Renal cortical epithelial cell (primary cell): ENCODE measurements around a stretch of chr5.

- RRBS = no CpG with 5 or more reads among the region's 5 CpGs
Measured at GRCh38 chr5:170312533-170313196, 15.1 kb upstream of the LCP2 start.

DNA sequence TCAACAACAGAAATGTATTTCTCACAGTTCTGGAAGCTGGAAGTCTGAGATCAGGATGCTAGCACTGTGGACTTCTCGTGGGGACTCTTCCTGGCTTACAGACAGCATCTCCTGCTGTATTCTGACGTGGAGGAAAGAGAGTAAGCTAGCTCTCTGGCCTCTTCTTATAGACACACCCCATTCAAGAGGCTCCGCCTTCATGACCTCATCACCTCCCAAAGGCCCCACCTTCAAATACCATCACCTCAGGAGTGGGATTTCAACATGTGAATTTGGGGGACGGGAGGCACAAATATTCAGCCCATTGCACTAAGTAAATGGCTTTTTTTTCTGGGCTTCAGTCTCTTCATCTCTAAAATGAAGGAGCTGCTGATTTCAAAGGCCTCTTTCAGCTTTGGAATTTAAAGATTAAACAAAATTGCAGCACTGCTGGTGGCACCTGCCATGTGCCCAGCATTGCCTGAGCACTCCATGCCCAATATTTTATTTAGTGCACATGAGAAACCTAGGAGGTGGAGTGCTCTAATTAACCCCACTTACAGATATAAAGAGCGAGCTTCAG, 27.5 kb downstream of the KCNMB1 start:
- RRBS = no CpG with 5 or more reads among the region's 5 CpGs

- RRBS = no CpG with 5 or more reads among the region's 13 CpGs
Measured at GRCh38 chr5:170552519-170553094, 48.8 kb downstream of the KCNIP1 start.

GRCh38 chr5:171311042-171311471, 2.0 kb downstream of the TLX3 start:
- RRBS = 2% methylated on average over 24 of the region's 38 CpGs

GRCh38 chr5:171667612-171668431, 117.8 kb upstream of the SMIM23 start:
- RRBS = 50% methylated on average over 3 of the region's 43 CpGs

- RRBS = no CpG with 5 or more reads among the region's 9 CpGs
Measured at GRCh38 chr5:172047052-172047559, 40.7 kb upstream of the FBXW11 start.

DNA sequence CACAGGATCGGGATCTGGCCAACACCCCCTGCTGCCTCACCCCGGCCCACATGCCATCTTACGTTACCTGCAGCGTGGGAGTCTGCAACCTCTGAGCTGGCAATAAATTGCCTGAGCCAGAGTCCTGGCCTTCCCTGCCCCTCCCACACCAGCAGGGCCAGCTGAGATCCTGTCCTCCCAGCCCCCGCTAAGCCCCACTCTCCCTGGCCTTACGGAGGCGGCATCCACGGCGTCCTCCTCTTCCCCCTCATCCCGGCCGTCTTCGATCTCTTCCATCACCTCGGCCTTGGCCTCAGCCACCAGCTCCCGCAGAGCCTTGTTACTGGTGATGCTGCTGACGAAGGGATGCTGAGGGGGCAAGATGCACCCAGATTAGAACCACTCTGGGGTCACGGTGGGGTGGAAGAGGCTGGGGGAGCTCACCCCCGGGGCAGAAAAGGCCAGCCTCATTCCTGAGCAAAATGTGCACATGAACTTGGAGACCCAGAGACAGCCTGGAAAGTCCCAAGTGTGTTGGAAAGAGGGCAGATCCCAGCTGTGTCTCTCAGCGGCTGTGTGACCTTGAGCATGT, 89.9 kb upstream of the FBXW11 start:
- RRBS = no CpG with 5 or more reads among the region's 18 CpGs

DNA sequence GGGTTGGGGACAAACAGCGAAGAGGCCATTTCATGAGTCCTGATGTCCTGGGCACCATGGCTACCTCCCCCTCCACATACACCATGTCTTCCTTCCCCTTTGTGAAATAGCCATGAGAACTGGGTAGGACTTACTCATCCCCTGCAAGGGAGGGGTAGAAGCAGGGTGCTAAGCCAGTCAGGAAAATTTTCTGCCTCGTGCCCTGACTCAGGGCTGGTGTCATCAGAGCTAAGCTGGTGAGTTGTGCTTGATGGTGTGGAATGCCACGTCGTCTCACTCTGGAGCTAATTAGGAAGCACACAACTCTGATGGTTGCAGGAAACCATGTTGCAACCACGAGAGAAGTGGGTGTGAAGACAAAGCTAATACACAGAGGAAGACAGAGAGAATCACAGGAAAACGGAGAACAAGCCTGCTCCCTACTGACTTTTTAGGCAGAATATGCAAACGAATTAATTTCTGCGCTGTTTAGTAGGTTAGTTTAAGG, 54.7 kb downstream of the STK10 start:
- RRBS = no CpG with 5 or more reads among the region's 8 CpGs

DNA sequence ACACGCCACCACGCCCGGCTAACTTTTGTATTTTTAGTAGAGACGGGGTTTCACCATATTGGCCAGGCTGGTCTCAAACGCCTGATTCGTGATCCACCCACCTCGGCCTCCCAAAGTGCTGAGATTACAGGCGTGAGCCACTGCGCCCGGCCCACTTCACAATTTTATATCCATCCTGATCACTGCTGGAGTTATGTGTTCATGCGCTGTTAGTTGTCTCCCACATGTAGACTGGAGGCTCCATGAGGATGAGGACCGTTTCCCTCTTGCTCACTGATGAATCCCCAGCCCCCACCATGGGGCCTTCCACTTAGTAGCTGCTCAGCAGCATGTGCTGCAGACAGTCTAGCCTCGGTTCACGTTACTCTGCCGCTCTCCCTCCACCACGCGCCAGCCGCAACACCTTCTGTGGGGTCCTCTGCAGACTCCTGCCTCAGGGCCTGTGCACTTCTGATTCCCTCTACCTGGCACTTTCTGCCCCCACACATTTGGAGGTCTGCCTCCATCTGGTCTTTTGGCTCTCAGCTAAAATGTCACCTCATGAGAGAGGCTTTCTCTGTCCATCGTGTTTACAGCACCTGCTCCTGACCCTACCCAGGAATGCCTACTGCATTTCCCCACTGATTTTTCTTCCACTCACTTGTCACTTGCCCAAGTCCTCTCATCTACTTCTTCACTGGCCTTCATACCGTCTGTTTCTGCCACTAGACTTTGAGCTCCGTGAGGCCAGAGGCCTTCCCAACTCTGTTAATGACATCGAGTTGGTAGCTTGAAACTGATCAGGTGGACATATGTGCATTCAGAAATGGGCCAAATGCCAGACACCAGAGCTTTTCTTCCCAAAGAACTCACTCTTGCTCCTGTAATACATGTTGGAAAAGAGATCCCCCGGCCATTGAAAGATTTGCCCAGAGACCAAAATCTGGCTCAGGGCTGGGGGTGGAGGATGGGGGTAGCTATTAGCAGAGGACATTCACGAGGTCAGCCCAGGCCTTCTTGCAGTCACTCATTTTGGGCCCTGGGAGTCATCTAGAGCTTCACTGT, 36.2 kb downstream of the STK10 start:
- RRBS = no CpG with 5 or more reads among the region's 24 CpGs

GRCh38 chr5:172177000-172177646, 10.9 kb downstream of the STK10 start:
- RRBS = no CpG with 5 or more reads among the region's 13 CpGs

GRCh38 chr5:172402718-172403842, 51.2 kb downstream of the SH3PXD2B start:
- RRBS = 88% methylated on average over 1 of the region's 20 CpGs

- RRBS = 64% methylated on average over 4 of the region's 11 CpGs
Measured at GRCh38 chr5:172496769-172497493, 42.6 kb upstream of the SH3PXD2B start.

GRCh38 chr5:172680542-172681342, 39.7 kb downstream of the NEURL1B start:
- RRBS = no CpG with 5 or more reads among the region's 5 CpGs

GRCh38 chr5:172687784-172688594, 46.9 kb downstream of the NEURL1B start:
- RRBS = no CpG with 5 or more reads among the region's 9 CpGs

DNA sequence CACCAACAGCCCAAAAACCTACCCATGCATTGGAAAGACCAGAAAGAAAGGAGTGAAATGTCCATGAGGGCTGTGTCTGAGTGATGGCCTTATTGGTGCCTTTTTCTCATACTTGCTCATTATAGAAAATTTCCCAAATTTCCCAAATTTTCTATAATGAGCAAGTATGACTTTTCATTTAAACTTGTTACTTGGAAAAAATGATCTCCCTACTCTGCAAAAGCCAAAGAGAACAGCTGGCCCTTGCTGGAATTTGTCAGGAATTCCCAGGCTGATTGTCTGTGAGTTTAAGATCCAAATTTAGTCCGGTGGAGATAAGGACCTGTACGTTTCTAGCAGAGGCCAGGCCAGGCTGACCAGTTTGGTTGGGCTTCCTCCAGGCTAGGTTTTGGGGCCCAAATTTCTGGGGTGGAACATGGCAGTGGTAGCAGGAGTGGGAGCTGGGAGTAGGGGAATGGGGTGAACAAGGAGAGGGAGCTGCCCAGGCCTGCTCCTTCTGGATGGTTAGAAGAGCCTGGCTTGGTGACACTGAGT, 51.9 kb downstream of the NEURL1B start:
- RRBS = no CpG with 5 or more reads among the region's 2 CpGs

GRCh38 chr5:172695244-172695570, 54.1 kb downstream of the NEURL1B start:
- RRBS = no CpG with 5 or more reads among the region's 5 CpGs

DNA sequence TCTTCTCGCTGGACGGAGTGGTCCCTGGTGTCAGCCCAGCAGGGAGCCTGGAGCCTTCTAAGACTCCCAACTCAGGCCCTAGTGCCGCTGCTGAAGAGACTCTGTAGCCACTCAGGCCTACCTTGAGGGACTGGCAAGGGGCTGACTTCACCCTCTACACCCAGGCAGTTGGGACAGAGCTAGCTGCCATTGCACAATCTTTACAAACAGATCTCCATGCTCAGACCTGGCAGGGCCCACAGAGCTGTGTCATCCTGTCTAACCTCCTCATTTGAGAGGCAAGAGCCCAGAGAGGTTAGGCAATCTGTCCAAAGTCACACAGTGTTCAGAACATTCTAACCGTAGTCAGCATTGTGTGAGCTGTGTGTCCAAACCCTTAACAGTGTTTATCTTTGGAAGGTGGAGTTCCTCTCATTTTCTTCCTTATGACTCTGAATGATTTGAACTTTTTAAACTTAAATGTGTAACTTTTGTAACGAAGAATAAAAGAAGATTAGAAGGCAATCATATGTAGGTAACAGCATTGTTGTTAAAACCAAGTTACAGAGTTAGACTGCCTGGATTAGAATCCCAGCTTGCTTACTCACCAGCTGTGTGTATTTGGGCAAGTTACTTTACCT, 4.6 kb upstream of the DUSP1 start:
- RRBS = no CpG with 5 or more reads among the region's 5 CpGs

DNA sequence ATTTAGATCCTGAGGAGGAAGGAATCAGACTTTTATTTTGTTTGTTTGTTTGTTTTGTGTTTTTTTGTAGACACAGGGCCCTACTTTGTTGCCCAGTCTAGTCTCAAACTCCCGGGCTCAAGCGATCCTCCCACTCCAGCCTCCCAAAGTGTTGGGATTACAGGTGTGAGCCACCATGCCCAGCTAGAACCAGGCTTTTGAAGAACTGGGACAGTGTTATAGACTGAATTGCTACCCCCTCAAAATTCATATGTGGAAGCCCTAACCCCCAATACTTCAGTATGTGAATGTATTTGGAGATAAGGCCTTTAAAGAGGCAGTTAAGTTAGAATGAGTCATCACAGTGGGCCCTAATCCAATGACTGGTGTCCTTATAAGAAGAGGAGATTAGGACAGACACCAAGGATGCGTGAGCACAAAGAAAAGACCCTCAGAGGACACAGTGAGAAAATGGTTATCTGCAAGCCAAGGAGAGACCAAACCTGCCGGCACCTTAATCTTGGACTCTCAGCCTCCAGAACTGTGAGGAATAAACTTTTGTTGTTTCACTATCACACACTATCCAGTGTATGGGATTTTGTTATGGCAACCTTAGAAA, 31.5 kb upstream of the ERGIC1 start:
- RRBS = no CpG with 5 or more reads among the region's 4 CpGs

GRCh38 chr5:172835976-172836505, 2.0 kb downstream of the ERGIC1 start:
- RRBS = no CpG with 5 or more reads among the region's 7 CpGs

DNA sequence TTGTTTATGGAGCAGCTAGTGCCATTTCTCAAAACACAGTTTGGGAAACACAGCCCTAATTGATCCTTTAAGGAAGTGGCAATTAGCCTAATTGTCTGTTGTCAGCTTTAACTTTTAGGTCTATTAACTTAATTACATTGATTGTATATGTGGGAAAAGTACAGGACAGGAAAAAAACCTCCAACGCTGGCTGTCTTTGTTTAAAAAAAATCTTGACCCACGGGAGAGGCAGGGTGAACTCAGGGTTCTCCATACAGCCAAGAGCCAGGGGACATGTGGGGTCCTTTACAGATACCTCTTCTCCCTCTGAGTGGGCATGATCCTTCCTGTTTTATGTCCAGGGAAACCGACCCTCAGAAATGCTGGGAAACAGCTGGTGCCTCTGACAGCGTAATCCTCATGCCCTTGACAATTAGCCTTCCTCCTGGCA, 7.0 kb downstream of the ERGIC1 start:
- RRBS = no CpG with 5 or more reads among the region's 4 CpGs